H4 (cell line): ENCODE measurements around a stretch of chr1.

DNA sequence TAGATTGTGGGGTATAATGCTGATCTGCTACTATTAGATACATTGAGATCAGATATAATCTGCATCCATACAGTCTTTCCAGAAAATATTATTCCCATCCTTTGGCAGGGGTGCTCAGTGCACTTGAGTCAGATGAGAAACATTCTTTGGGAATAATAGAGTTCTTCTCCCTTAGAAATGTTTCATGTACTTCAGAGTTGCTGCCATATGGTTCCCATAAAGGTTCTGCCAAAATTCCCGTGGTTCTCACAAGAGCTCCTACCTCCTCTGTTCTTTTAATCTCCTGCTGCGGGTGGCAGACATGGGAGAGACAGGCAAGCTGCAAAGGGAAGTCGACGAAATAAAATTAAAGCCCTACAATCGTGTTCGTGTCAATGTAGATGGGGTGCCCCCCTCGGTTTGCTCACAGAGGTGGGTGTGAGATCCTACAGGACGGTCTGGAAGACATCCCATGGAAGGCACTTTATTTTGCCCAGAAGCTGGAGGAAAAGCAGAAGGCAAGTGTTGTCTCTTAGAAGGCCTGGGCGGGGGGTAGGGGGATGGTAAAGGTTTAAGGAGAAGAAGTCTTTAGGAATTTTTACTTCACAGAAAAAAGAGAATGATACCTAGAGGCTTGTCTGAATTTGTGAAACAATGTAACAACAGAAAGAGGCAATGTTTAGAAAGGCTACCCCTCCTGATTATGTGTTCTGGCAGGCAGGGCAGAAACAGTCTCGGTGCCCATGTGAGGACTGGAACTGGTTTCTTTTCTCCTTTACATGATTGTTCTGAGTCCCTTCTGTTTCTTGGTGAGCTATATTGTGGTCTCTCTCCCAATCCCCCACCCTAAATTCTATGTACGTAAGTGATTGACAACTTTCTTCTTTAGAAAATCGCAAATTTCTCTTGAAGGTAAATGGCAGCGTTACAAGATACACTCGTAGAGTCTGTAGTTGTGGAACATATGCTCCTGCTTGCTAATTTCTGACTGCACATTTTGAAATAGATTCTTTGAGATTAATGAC is 276.2 kb downstream of the RWDD3 start:
- RAMPAGE, long total RNA: no peak

DNA sequence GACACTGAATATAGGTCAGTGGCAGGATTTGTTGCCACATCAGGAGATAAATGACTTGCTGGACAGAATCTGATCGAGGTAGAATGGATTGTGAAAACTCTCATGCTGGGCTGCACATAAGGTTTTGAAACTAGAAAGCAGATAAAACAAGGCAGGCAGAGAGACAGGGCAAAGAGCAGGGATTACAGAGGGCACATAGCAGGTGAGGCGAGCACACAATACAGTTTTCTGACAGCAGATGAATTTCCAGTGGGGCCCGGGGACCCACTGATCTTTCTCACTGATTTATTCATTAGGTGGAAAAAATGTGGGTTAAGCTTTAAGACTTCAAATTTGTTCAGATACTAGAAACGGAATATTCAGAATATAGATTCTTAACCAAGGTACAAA is 296.1 kb upstream of the PTBP2 start:
- RAMPAGE, long total RNA: no peak

DNA sequence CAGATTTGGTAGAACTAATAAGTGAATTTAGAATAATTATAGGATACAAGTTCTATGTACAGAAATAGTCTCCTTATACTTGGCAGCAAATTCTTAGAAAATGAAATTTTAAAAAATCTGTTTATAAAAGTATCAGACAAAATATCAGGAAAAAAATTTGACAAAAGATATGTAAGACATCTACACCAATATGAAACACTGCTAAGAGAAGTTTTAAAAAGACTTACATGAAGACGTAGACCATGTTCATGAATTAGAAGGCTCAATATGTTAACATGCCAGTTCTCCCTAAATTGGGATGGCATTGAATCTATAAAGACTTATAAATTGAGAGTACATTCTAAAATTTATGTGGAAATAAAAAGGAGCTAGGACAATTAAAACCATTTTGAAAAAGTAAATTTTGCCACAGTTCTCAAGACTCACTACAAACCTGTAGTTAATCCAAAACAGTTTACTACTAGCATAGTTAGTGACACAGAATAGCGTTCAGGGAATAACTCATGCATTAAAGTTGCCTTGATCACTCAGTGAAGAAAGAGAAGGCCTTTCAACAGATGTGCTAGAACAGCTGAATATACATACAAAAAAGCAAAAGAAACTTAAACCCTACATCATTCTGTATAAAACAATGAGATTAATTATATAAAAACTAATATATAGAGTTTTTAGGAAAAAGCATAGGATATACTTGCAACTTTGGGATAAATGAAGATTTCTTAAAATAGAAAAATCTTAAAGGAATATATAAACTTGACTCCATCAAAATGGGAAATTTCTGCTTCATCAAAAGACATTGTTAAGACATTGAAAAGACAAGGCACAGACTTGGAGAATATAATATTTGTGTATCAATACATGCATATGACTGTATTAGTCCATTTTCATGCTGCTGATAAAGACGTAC is 37.6 kb downstream of the PTBP2 start:
- RAMPAGE, long total RNA: no peak

DNA sequence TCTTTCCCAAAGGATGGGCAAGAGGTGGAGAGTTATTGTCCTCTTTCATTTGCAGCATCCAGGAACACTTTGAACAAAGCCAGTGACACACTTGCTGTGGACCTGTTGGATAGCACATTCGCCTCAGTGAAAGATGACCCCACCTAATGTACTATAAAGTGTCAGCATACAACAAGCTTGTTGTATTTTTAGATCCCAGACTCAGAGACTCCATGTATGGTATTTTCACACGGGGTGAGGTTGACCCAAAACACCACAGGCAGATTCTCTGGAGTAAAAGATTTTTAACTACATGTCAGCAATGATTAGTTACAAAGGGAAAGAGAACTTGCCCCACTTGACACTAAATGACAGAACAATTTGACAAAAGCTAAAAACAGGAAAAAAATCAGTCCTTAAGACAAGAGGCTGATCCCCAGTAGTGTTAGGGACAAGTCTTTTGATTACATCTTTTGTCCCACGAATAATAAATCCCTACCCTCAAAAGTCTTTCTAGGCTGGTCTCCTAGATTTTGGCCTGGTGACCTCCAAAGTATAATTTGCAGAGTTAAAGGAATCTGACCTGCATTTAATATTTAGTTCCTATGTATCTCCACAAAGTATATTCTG is 273.9 kb downstream of the PTBP2 start:
- RAMPAGE, long total RNA: no peak

DNA sequence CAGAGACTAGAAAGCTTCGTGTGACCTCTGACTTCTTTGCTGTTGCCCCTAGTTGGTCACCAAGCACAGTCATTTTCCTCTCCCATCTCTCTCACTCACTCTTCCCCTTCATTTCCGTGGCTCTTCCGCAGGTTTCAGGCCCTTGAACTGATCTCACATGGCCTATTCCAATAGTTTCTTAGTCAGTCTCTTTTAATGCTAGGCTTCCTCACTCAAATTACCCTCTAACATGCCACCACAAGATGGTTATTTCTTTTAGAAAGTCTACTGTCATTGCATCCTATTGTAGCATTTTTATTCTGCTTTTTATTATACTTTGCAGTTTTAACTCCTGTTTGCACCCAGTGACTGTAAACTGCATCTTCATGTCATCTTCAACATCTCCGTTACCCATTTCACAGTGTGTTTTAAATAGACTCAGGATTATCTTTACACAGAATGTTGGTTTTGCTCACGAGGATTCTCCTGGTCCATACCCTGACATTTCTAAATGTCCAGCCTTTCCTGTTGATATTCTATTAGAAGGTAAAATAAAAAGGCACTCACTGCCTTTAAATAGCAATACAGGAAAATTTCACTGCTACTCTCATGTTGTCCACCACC is 408.0 kb downstream of the PTBP2 start:
- RAMPAGE, long total RNA: no peak

GRCh38 chr1:98034325-98034958 is 113.6 kb upstream of the DPYD start:
- RAMPAGE, long total RNA: no peak

DNA sequence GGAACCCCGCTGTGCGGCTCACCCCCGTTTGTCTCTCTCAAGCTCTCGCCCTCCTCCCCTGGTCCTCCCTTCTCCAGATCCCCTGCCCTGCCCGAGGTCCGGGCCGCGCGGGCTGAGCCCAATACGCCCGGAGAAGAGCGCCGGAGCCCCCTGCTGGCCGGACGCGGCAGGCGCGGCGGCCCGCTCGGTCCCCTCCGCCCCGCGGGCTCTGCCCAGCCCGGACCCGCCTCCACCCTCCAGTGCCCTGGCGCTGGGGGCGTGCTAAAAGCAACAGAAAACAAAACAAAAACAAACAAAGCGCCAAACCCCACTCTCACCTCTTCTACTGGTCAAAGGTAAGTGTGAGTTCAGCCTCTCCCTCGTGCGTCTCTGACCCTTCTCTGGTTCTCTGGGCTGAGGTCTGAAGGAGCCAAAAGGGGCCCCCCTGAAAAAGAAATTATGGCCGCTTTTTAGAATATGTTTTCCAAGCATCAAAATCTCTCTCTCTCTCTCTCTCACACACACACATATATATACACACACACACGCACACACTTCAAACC is 133.4 kb upstream of the DPYD start:
- RAMPAGE, long total RNA: no peak

GRCh38 chr1:98388443-98389097 is 273.0 kb upstream of the SNX7 start:
- RAMPAGE, long total RNA: no peak

GRCh38 chr1:99727659-99728329 is 38.6 kb downstream of the FRRS1 start:
- RAMPAGE, long total RNA: no peak

GRCh38 chr1:99760332-99760602 is 6.2 kb downstream of the FRRS1 start:
- RAMPAGE, long total RNA: no peak

- RAMPAGE, long total RNA: no peak
These were observed 31.9 kb upstream of the AGL start for GRCh38 chr1:99818267-99818569.

GRCh38 chr1:100037201-100037440 is 774 bp upstream of the MFSD14A start:
- RAMPAGE, long total RNA: no peak

DNA sequence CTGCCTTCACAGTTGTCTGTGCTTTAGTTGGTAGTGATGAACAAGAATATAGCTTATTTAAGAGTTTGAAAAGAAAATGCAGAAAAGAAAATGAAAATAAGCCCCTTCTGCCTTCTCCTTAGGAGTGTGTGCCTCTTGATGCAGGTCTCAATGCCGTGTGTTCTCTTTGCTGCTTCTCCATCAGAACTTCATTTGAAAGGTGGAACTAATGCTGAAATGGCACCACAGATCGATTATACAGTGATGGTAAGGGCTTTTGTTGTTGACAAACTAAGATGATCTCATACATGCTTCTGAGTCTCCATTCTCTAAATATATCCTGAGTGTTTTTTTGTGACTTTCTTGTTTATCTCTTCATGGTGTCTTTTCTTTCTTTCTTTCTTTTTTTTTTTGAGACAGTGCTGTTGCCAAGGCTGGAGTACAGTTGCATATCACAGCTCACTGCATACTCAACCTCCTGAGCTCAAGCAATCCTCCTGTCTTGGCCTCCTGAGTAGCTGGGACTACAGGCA is 4.5 kb downstream of the RTCA start:
- RAMPAGE, long total RNA: no peak

GRCh38 chr1:100412879-100413590 is 60.7 kb downstream of the CDC14A start:
- RAMPAGE, long total RNA: no peak

- RAMPAGE, long total RNA: no peak
These were observed 22.1 kb upstream of the GPR88 start for GRCh38 chr1:100515726-100516286.

- RAMPAGE, long total RNA: no peak
These were observed 53.5 kb downstream of the SLC30A7 start for GRCh38 chr1:100949164-100950072.

GRCh38 chr1:101079376-101079797 is 53.8 kb upstream of the DPH5 start:
- RAMPAGE, long total RNA: no peak

DNA sequence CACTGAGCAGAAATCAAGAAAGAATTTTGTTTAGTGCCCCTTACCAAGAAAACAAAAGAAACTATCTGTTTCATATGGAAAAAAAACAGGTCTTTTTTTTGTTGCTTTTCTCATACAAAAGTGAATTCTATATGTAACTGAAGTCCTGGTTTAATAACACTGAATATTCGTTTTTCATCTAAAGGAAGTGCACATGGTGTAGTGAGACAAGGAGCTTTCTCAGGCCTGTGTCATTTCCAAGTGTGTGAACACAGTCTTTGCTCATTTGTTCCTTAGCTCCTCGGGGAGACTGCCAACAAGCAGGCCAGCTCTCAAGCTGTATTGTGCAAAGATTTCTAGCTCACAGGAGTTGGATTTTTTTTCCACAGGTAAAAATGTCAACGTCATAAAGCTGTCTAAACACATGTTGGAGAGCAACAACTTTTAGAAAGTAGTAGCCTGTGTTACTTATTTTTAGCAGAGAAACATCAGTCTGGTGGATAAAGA is 87.9 kb upstream of the S1PR1 start:
- RAMPAGE, long total RNA: no peak

GRCh38 chr1:101309300-101310515 is 72.9 kb downstream of the S1PR1 start:
- RAMPAGE, long total RNA: no peak

DNA sequence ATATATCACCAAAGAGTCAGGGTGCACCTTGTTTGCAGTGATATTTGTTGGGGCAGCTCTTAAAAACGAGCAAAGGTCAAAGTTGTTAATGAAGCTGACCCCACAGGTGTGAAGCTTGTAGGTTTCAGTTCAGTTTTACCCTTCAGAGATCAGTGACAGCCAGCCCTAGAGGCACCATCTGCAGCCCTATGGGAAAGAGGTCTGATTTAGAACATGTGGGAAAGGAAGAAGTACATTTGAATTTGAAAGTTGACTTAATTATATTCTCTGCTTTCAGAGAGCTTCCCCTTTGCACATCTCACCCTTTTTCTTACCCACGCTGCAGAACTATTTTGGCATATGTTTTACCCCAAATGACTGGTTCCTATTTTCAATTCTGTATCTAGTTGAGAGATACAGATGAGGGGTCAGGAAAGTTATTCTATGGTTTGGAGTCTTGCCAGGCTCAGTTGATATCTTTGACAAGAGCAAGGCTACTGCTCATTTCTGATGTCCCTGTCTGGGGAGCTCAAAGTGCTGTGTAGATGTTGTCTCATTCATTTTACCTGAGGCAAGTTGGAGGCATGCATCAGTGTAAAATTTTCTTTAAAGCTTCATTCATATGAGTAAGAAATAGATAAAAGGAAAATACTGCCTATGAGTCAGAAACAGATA is 171.0 kb downstream of the S1PR1 start:
- RAMPAGE, long total RNA: no peak